Mesangial cell (primary cell): ENCODE results near the gene SLC25A46.

DNA sequence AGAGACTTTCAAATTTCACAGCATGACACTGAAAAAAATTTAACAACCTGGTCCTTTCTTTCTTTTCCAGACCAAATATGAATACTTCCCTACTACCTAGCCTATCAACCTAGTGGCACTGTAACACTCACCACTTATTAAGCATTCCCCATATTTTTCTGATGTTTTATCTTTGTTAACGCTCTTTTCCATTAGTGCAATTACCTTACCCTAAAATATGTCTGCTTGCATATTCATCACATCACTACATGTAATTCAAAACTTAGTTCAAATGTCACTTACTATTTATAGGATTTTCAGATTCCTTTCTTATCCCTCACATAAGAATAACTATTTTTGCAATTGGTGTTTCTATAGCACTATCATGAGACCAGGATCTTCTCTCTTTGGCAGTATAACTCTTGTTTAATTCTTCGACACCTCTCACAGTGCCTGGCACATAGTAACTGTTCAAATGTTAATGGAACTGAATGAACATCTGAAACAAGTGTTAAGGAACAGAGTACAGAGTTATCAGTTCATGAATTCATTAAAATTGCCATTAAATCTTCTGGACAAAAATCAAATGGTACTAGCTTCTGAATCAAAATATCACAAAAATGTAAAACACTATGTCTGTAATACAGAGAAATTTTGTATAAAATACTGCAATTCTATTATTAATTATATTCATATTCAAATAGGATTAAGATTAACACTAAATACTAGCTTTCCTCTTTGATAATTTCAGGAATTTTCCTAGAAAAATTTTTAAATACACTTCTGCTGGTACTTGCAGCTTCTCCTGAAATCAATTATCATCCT lies 40.1 kb downstream of the FBXL17 start:
- RAMPAGE, long total RNA = no peak

GRCh38 chr5:108726227-108726896 lies 21.3 kb upstream of the FER start:
- RAMPAGE, long total RNA = no peak

DNA sequence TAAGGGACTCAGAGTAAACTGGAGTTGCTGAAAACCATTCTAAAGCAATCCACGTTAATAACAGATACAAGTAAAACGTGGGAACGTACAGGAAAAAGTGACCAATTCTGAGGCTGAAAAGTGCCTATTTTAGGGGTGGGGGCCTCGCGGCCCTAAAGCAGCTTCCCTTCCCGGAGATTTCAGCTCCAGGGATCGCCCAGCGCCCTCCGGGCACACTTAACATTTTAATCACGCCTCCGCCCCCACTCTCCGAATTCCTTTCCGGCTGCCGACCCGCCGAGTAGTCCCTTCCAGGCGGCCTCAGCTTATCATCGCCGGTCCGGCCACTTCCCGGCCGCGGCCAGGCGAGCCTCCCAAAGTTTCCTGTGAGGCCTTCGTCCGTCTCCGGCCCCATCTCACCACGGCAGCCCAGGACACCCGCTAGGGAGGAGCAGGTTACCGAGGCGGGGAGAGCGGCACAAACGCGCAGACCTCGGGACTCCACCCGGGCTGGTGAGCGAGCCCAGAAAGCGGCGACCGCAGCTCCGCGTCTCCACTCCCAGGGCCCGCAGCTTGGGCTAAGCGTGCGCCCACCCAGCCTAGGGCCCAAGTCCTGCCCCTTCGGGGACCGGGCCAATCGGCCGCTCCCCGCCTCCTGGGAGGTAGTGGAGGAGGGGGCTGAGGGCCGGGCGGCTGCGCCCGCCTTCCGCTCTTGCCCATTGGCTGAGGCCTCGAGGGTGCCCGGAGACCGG lies 610 bp downstream of the FER start:
- RAMPAGE, long total RNA = no peak

GRCh38 chr5:109688675-109689145 lies 1.0 kb upstream of the MAN2A1 start:
- RAMPAGE, long total RNA = no peak

- RAMPAGE, long total RNA = no peak
Measured at GRCh38 chr5:109701732-109702096, 12.0 kb downstream of the MAN2A1 start.

DNA sequence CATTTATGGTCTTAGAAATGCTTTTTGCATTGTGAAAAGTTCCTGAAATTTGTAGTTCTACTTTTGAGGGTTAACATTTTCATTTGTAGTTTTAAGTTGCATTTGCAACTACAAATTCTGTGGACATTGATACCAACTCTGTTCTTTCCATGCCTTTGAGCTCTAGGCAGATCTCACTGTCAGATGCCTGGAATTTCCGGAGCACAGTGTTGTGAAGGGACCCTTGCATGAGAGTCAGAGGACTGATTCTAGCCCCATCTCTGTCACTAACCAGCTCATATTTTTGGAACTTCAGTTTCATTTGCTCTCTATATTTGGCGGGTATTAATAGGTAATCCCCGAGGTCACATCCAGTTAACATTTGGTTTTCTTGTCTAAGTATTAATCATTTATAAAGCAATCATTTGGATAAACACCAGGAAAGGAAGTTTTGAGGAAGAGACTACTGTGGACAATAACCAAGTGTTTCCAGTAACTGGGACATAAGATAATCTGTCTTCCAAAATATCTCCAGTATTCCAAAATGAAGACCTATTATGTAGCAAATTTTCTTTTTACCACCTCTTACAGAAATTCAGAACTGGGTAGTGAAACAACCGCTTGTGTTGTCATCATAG lies 115.8 kb downstream of the MAN2A1 start:
- RAMPAGE, long total RNA = no peak

DNA sequence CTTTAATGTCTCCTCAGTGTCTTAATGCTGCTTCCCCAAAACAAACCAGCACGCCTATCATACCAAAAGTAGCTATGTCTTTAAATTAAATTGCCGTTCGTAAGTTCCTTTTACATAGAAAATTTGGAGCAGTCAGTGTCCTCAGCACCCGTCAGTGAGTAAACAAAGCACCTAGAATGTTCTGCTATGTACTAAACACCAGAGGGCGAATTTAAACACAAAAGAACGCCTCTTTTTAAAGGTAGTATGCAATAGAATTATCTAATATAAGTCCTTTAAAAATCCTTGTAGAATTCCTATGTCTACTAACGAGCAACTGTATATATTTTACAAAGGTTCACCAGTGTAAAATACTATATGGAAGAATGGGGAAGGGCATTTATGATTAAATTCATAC lies 457 bp upstream of the TMEM232 start:
- RAMPAGE, long total RNA = no peak

DNA sequence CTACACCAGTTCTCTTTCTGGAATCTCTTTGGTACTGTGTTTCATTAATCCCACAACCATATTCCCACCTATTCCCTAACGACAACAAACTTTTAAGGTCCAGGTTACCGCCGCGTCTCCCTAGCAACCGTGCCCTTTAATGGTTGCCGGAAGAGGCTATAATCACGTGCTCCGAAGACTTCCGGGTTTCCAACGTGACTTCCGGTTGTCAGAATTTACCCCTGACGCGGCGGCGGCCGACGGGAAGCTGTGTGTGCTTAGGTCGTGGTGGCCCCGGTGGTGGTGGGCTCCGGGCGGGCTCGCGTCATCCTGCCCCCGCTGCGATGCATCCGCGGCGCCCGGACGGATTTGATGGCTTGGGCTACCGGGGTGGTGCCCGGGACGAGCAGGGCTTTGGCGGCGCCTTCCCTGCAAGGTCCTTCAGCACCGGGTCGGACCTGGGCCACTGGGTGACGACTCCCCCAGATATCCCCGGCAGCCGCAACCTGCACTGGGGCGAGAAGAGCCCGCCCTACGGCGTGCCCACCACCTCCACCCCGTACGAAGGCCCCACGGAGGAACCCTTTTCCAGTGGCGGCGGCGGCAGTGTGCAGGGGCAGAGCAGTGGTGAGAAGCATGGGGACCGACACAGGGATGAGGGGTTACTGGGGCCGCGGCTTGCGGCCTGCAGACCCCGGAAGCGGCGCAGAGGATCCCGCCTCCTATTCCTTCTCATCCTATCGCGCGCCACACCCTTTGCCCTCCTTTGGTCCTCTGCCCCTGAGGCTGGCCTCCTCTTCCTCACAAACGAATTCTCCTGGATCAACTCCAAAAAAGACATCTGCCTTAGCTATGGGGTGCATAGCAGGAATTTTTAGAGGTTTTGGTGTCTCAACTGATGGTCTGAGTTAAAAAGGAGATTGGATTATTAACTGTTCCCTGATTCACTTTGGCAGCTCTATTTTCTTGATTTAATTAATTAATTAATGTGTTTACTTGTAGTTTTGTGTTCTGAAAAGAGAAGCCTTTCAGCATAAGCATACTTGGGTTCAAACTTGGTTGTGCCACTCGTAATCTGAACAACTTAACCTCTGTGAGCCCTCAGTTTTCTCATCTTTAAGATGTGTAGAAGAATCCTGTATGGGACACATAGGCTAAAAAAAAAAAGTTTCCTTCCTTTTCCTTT lies at the start of gene SLC25A46:
Gene SLC25A46, plus strand, starts transcription at position 211 of the 1,165 bp plus-strand sequence.
- RAMPAGE, long total RNA = start-site peak on the plus strand centred at position 237 of the sequence, 35 bp wide, 352 reads

DNA sequence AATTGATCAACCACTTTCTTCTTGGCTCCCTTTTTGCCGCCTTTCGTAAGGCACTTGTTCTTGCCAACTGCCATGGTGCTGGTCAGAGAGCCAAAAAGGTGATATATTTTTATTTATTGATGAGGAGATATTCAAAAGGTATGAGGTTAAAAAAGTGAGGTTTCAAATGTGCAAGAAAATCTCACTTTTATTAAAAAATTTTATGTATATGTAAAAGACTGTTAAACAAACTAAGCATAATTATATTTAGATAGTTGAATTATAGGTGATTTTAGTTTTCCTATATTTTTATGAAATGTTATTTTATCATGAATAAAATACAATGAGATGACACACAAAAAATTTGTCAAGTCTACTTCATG lies 31.2 kb upstream of the CAMK4 start:
- RAMPAGE, long total RNA = no peak

DNA sequence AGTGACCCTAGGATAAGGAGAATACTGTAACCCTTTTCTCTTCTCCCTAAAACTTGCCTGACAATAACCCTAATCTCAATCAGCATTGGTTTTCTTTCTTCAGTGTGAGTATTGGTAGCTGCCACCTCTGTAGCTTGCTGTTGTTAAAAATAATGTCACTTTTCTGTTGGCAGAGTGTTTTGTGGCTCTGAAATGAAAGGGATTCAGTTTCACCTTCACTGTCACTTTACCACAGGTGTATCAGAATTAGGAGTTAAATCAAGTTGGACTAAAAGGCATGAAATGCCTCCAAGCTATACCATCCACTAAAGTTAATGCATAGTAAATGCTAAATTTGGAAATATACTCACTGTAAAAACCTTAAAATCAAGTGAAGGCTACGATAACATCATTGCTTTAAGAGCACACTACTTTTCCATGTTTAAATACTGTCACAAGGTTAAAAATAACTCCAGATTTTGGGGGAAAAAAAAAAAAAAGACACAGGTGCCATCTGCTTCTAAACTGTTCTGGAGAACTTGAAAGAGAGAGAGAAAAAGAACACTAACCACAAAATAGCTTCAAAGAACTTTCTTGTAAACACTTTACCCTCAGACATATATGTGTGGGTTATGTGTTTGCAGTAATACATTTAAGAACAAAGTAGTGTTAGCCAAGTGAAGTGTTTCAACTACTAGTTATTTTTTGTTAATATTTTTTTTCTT lies 6.1 kb downstream of the CAMK4 start:
- RAMPAGE, long total RNA = no peak

DNA sequence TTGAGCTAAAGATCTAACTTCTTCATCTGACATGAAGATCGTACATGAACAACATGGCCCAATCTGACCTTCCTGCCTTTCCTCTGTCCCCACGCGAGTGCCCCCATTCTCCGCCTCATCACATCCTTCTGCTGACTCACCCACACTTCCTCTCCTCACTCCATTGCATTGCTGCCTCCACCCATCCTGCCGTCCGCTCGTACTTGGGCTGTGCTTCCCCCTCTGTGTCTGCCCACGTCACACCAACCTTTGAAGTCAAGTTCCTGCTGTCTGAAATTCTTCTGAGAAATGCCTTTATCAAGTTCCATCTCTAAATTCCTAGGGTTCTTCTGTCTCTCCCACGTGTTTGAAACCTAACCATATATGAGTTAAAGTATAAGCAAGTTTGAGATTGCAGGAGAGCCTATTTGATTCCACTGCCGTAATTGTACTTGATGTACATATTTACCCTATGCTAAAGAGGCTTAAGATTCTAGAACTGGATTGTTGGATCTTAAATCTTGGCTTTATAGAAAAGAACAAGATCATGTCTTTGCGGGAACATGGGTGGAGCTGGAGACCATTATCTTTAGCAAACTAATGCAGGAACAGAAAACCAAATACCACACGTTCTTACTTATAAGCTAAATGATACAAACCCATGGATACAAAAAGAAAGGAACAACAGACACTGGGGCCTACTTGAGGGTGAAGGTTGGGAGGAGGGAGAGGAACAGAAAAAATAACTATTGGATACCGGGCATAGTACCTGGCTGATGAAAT lies 18.1 kb upstream of the STARD4 start:
- RAMPAGE, long total RNA = no peak

DNA sequence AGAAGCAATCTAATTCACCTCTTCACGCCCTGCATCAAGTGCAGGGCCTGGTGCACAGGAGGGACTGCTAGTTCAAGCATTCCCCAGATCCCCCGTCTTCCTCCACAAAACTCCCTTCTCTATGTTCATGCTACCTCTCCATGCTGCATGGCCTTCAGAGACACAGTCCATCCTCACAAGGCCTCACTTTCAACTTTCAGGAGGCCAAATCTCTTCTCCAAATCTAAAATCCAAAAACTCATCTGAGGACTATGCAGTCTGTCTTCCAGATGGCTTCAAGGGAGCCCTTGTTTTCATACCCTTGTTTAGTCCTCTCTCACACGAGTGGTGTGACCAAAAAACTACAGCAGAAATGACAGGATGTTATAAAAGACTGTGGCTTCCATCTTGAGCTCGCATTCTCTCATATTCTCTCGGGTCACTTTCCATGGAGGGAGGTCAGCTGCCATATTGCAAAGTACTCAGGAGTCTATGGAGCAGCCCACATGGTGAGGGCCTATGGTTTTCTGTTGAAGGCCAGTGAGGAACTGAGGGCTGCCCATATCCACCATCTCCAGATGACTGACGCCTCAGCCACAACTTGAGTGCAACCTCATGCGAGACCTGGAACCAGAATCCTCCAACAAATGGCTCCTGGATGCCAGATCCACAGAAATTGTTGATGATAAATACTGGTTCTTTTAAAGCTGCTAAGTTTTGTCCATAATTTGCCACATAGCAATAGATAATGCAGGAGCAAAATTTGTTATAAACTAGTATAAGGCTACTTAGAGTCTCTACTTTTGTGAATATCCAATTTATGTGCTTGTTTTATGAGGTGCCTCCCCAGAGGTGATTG lies 14.1 kb downstream of the EPB41L4A start:
- RAMPAGE, long total RNA = no peak

DNA sequence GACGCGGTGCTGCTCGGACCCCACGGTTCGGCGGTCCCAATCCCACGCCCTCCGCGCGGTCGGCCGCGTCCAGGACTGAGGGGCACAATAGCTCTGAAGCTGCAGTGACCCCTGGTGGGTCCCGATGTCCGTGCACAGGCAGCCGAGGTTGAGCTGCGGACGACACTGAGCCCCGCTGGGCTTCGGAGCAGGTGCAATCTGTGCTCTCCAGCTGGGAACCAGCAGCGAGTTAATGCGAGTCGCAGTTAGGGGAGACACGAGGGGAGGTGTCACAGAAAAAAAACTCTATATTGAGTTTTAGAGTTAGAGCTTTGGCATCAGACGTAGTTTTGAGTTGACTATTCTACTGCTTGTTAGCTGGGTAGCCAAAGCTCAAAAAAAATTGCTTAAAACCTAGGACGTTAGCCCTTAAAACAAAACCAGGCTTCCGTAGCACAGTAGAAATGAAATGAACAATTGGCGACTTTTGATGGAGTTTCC lies 1.3 kb upstream of the EPB41L4A start:
- RAMPAGE, long total RNA = no peak

DNA sequence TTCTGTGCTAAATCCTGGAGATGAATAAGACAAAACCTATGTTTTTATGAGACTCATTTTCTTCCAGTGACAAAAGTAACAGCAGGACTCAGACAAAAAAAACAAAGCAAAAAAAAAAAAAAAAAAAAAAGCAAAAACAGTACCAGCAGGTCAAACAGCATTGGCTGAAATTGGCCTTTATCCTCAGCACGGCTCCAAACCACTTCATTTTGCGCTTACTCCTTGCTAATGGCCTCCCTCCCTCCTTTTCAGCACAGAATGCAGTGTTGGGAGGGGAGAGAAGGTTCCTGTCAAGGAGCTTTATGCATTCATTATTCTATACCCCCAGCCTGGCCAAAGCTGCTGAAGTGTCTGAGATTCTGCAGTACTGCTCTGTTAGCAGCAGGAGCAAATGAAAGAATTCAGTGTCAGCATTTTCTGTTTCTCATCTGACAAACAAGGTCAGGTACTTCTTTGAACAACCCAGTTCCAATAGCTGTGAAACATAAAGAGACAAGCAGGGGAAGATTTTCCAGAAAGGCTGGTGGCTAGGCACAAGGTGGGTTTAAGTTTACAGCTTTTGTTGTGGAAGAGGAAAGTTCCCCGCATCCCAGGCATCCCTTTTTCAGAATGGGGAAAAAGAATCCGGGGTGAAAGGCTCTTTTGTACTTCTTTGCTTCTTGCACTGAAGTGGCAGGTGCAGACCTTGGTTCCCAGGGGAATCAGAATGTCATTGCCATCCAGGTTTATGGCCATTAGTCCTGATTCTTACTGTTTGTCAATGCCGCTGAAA lies 109.4 kb upstream of the APC start:
- RAMPAGE, long total RNA = no peak

DNA sequence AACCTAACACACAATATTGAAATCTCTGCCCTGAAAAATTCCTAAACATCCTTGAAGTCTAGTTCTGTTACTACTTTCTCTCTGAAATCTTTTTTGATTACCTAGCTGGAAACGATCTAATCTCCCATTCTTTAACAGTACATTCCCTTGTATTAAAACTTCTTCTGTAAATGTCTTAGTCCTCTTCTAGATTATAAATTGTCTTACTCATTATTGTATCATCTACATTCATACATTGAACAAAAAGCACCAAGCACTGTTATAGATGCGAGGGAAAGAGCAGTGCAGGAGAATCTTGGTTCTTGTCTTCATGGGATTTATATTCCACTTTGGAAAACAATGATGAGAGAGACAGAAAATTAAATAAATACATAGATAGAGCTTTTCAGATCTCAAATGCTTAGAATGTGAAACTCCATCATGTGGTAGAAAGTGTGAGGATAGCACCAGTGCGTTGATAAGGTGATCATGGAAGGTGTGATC lies 8.7 kb upstream of the APC start:
- RAMPAGE, long total RNA = no peak

DNA sequence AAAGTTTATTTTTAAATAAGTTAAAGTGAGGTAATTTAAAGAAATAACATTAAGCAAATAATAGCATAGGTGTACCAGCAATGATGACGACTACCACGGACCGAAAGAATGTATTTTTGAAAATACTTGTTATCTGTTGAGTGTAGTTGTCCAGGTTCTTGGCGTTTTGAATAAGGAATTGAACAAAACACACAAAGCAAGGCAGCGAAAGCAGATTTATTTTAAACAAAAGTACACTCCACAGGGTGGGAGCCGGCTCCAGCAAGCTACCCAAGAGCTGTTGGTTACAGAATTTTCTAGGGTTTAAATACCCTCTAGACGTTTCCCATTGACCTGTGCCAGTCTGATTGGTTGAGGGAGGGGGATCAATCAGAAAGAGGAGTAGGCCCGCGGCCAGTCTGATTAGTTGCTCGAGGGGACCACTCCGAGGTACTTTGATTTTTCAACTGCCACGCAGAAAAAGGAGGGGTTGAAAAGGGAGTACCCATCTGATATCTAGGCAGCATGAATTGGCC lies 884 bp downstream of the SRP19 start:
- RAMPAGE, long total RNA = no peak

DNA sequence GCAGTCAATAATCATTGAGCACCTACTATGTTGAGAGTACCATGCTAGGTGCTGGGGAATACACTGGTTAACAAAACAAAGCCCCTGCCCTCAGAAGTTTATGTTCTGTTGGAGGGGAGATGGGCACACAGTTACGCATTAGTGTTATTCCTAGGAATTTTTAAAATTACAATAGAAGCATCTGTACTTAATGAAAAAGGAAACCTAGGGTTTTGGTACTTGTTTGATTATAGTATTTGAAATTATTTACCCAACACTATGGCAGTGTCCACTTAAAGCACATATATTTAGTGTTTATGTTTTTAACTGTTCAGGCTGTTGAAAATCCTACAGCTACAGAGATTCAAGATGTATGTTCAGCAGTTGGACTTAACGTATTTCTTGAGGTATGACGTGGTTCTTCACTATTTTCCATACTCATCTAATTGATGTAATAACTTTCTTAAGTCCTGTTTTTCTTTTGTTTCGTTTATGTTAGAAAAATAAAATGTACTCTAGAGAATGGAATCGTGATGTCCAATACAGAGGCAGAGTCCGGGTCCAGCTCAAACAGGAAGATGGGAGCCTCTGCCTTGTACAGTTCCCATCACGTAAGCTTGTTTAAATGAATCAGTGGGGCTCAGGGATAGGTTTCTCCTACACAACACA lies 3.2 kb downstream of the SRP19 start:
- RAMPAGE, long total RNA = no peak

DNA sequence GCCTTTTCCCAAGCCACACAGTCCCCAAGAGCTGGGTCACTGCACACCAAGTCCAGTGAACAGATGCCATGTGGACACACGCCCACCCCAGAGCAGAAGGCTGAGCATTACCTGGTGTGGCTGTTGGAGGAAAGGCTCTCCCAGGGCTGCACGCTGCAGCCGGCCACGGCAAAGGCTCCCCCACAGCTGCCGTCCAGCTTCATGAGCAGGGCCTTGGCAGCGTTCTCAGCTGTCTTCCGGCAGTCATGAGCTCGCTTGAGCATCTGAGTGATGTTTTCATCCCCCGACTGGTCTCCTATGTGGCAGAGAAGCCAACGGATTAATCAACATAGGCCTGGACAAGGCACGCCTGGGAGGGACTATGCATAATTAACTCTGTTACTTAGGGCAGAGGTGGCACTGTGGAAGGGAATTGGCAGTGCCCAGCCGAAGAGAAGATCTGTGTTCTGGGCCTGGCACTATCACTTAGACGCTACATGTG lies 87.3 kb downstream of the DCP2 start:
- RAMPAGE, long total RNA = no peak

DNA sequence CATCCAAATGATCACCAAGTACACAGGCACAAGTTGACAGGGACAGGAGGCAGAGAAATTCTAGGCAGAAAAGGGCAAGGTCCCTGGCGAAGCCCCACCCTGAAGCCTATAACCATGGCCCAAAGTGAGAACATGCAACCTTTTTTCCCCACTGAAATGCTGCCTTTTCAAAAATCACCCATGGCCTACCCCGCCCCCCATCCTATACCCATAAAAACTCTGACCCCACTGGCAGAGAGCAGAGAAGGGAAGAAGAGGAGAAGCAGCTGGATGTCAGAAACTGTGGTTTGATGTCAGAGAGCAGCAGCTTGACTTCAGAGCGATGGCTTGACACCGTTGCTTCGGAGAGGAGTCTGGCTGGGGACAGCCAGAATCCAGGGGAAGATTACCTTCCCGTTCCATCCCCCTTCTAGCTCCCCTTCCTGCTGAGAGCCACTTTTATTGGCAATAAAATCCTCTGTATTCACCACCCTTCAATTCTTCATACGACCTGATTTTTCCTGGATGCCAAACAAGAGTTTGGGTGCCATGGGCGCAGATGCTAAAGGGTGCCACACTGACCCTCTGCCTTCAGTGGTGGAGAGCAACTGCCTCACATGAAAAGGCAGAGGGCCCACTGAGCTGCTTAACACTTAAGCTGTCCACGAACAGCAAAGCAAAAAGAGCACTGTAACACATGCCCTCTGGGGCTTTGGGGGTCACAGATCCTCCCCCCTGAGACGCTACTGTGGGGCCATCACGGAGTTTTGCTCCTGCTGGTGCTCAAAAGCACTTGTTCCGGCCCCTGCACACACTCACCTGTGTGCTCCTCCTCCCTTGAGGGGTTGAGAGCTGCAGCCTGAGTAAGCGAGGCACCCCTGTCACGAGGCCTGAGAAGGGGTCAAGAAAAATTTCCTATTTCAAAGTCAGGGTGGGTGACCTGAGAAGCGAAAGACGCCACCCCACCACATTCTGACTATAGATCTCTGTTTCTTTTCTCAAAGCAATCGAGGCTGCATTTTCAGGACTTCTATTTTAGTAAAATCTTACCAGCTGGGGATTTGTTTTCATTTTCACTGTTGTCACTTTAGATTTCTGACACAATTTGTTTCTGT lies 138.1 kb downstream of the DCP2 start:
- RAMPAGE, long total RNA = no peak

DNA sequence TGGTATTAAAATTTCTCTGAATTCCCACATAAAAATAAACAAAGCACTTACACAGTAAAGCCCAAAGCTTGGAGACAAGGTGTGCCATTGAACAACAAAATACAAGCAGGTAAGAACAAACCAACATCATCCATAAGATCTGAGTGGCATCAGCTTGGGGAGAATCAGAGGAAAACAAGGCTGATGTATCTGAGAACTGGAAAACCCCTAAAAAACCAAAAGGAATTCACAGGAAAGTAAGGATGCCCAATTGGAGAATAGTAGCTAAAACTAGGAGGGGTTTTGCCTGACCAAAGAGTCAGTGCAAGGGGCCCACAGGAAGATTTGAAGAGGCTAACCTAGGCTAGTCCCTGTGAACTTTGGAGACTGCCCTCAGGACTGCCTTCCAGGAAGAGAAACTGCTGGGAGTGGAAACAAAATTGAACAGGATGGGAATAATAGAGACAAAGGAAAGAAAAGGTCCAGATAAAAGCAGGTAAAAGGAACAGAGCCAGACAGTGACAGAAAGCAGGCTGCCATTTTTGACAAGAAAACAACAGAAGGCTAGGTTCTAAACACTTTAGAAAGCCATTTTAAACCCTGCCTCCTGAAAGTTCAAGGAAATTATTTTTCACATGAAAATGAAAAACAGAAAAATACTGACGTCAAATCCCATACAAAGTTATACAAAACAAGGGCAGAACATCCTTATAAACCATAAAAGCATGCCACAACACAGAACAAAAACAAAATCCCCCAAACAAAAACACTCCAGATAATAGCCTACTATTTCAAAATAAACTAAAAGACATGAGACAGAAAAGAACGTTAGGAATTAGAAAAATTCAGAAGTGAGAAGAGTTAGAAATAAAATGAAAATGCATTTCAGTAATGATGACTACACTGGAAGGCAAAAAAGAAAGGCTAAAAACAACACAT lies 173.4 kb downstream of the DCP2 start:
- RAMPAGE, long total RNA = no peak